Measurements from ENCODE around the genes SH3YL1, ACP1 and SNTG2.

- PRO-cap = no peak
- RRBS = 86% methylated on average over 1 of the region's 4 CpGs
Measured at GRCh38 chr2:42854-43265, 3.4 kb downstream of the FAM110C start.

DNA sequence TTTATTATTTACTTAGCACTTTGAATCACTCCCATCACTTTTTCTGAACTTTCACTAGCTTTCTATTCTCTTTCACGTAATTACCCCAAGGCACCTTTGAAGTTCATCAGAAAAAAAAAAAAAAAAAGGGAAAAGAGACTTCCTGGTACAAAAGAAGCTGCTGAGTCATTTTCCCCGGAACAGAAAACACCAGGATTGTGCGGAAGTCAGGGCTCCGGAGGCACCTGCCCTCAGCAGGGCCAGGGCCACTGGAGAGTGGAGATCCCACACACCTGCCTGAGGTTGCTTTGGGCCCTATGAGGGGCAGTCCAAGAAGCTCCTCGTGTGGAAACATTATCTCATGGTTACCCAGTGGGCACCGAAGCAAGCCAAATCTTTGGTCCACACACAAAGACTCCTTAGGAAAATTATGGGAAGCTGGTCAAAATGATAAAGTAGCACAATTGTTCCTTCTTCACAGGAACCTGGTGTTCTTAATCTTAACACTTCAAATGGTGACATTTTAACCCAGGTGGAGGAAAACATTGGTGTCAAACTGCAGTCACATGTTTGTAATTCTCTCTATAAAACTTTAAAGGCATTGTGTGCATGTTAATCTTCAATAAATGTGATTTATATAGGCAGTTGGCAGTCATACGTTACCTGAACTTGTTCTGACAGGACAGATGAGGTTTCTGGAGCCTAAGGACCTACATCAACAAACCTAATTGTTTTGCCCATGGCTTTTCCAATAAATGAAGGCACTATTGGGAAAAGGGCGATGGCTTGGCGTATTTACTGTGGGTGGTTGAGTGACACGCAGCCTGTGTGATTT lies 23.3 kb upstream of the FAM110C start:
- PRO-cap = no peak
- RRBS = no CpG with 5 or more reads among the region's 10 CpGs

- PRO-cap = unidirectional peak, plus-strand start at chr2:263651; bidirectional peak, plus-strand start at chr2:264091, minus-strand start at chr2:264032
- RRBS = 5% methylated on average over 7 of the region's 76 CpGs
Measured at GRCh38 chr2:263523-264308, at the start of gene SH3YL1. Gene SH3YL1 (minus strand): TSS chr2:264032.

- PRO-cap = unidirectional peak, minus-strand start at chr2:264371; bidirectional peak, plus-strand start at chr2:264939, minus-strand start at chr2:264528
- RRBS = no CpG with 5 or more reads among the region's 77 CpGs
Measured at GRCh38 chr2:264309-265023, at the start of gene ACP1. Gene ACP1 (plus strand): TSS chr2:264947.

DNA sequence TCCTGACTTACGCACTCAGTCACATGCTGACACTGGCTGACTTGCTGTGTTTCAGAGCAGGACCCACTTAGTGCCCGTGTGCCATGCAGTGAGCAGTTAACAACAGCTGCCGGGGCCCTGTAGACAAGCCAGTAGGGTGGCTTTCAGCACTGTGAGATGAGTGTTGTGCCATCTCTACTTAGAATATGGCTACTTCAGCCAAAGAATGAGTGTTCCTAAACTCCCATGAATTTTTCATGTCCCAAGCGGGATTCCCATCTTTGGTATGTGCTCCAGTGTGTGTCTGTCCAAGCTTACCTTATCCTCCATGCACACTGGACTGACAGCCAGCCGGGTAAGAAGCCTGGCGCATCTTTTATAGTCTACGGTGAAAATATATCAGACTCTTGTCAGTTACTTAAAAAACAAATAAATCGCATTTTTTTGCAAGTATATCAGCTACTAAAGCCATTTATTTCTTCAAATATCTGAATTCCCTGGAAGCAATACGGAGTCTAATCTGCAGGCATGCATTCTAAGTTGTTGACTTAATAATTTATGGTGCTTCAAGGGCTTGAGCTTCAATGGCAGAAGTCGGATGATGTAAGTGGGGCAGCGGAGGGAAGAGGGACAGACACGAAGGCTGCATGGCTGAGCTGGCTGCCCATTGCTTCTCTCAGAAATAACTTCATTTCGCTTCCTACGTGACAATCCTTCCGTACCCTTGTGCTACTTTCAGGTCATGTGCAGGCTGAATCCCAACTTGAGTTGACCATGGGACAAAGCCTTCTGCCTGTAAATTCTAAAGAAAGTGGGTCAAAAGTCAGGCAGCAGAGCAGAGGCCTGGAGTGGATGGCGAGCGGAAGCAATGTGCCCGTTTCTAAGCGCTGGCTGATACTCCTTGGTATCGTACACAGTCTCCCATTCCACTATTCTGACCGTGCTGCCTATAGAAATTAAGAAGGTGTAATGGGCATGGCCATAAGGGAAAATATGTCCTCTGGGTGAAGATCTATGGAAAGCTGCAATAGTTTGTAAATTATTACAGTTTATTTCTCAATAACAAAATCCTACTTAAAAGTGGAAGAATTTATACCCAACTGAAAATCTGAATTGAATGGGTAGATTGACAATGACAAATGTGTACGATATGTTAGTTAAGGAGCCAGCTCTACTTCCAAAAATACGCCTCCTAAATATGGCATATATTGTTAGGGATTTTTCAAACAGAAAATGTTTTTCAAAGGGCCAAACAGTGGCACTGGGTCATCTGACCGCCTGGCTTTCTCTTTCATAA lies 4.6 kb downstream of the ALKAL2 start:
- PRO-cap = no peak
- RRBS = no CpG with 5 or more reads among the region's 24 CpGs

DNA sequence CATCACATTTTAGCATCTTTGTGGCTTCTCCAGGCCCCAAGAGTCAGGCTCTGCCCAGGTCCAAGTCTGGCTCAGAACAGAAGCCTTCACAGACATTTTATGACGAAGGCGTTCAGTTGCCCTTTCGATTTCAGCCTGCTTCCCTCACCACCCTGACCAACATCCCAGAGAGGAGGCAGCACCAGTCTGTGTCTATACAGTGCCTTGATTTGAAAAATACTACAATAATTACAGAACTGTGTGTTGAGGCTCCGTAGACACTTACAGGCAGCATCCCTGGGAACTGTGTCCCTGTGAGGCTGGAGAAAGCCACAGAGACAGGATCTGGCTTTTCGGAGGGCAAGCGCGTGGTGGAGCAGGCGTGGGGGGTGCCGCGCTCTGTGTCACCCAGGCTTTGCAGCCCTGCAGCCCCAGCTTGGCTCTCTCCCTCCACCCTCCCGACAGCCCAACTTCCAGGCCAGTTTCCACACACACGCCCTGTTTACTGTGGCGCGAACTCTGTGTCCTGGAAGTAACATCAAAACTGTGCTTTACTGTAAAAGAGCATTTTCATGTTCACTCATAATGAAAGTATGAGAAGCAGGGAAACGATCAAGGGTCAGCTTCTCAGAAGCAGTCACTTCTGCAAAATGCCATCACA lies 153.6 kb upstream of the ALKAL2 start:
- PRO-cap = no peak
- RRBS = no CpG with 5 or more reads among the region's 15 CpGs

DNA sequence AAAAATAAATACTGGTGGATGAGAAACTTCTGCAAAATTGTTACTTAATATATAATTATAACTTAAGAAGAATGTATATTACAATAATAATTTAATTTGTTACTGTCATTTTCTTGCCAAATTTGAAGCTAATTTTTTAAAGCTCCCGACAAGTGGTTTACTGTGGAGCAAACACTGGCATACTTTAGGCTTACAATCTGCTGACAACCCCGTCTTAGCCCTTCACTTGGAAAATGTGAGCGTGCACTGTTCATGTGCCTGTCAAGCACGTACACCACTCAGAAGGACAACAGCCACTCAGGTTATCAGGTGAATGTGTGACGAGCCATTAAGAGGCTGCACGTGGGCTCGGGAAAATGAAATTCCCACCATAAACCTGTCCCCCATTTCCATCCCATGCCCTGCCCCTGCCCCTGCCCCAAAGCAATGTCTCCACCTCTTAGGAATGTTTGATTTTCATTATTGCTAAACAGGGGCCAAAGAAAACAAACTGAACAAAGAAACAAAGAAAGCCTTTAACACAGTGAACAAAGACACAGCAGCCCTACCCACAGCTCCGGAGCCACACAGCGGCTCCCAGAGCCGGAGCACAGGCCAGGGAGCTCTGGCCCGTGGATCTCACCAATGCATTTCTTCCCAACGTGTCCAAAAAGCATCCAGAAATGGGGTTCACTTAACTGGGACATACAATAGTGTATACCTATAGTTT lies 90.6 kb downstream of the TMEM18 start:
- PRO-cap = no peak
- RRBS = no CpG with 5 or more reads among the region's 12 CpGs

DNA sequence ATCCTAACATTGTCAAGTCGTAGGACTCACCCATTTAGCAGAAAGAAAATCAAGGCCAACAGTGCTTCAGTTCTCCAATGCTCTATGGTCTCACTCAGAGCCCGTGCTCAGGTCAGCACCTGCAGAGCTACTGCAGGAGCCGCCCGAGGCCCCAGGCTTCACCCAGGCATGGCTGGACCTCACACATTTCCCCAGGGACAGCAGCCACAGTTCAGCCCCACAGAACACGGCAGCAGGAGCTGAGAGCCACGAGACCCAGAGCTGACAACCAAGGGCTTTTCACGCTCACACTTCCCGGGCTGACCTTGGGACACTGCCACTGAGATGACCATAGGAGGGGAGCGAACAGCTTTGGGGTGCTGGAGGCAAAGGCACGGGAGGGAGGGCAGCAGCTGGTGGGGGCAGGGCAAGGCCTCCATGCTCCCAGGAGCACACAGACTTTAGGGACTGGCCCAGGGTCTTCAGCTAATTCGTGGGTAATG lies 4.2 kb downstream of the TMEM18 start:
- PRO-cap = no peak
- RRBS = no CpG with 5 or more reads among the region's 11 CpGs

DNA sequence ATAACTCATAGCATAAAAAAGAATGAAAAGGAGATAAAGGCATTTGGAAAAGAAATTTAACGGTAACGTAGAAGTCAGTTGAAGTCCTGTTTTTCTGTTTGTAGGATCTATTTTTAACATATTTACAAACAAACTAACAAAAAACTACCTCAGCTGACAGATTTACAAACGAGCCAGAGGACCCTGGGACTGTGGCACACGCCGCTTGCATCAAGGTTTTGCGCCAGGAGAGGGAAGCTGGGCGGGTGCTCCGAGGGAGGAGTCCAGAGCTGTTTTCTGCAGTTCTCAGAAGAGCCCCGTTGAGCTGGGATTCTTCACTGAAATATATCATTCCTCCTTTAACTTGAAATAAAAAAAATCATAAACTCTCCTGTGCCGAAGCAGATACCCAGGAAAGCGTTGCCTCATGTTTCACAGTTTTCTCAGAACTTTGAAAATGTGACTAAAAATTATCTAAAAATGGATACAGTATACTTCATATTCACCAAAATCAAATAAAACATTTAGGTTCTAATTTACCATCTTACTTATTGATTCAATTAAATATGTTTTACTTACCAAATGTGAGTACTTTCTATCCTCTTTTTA lies 13.7 kb upstream of the TMEM18 start:
- PRO-cap = no peak
- RRBS = no CpG with 5 or more reads among the region's 11 CpGs

DNA sequence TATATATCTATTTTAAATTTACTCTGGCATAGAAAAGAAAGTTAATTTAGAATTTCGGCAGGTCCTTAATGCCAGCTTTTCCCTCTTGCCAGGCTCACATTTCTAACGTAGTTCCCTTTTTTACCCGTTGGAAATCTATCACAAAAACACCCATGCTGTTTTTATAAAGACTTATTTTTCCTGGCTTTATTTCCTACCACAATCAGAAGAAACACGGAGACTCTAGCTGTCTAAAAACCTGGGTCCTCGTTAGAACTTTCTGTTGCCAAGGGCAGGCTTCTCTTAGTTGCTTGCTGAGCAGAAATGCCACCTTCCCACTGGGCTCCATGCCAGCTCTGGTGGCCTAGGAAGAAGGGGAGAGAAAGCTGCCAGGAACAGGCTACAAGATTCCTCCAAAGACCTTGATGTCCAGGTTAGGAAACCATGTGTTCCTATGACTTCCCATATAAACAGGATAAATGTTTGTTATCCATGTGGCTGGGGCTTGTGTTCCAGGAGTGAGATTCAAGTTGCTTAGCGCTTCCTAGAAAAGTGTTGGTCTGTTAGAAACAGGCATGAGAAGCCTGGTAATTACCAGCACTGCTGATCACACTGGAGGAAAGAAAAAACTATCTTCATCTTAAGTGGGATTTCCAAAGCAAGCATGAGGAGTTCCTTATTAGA lies 17.9 kb upstream of the TMEM18 start:
- PRO-cap = no peak
- RRBS = no CpG with 5 or more reads among the region's 6 CpGs

DNA sequence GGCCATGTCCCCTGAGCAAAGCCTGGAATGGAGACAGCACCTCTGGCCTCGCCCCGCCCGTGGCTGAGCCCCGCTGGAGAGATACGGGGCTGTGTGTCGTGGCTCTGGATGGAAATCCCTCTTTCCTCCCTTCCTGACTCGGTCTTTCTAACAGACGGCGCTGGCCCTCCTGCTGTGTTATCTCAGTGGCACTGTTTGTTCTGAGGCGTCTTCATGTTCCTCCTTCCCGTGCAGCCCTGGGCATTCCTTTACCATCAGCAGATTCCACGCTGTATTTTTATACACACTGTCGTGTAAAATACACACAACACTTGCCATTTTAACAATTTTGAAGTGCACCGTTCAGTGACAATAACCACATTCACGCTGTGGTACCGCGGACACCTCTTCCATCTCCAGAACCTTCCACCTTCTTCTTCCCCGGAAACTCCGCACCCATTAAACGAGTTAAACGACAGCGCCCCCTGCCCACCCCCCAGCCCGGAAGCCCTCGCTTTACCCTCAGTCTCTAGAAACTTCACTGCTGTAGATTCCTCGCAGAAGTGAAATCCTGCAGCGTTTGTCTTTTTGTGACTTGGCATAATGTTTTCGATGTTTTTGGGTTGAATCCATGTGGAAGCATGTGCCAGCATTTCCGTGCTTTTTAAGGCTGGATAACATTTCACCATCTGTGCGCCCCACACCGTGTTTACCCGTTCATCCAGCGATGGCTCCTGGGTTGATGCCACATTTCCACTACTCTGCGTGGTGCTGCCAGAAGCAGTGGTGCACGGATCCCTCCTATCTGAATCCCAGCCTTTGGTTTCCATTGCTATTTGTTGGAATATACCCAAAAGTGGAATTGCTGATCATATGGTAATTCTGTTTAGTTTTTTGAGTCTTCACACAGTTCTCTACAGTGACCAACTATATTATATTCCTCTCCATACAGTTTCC lies 31.9 kb upstream of the TMEM18 start:
- PRO-cap = no peak
- RRBS = 60% methylated on average over 6 of the region's 34 CpGs

DNA sequence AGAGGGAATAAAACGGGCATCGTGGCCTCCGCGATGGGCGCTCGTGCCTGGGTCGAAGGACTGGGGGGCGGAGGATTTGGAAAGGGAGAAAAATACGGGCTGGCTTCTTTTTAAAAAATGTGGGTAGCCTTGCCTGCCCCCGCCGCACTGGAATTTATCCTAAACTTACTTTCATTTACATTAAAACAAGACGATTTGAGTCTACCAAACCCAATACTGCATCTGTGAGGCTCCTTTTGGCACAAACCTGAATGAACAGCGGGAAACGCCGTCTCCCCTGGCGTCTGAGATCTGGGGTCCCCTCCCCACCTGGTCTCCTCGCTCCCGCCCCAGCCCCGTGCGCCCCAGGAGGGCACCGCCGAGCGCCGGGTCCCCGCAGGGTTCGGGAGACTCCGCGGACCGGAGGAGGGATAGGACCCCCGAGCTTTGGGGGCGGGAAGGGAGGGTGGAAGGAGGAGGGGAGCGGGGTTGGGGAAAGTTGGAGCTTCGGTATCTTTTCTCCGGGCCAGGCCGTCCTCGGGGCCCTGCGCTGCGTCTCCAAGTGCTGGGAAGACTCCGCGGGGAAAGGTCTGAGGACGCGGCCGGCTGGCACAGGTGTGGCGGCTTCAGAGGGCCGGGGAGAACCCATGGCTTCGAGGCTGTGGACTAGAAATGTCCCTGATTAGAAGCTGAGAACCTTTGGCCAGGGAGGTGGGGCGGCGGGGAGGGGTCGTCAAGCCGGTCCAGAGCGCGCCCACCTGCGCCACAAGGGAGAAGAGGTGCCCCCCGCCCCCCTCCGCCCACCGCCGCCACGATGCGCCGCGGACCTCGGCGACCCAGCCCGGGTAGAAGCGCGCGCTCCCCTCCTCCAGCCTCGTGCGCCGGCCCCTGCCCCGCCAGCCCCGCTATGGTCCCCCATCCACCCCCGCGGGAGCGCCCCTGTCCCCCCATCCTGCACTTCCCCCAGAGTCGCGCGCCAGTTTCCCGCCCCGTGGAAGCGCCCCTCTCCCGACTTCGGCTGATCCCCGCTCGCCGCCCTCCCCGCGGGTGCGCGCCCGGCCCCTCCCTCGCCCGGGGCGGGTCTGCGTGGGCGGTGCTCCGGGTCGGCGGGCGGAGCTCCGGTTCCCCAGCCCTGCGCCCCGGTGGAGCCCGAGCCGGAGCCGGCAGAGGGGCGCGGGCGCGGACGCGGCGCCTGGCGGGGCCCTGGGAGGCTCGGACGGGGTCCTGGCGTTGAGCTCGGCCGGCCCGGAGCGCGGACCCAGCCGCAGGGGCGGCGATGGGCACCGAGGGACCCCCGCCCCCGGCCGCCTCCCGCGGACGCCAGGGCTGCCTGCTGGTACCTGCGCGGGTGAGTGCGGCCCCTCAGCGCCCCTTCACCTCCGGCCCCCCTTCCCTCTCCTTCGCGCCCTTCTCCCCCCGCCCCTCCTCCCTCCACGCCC lies at the start of gene SNTG2:
SNTG2 (plus strand) TSS at position 1,108 of the 1,418 bp plus-strand sequence.
- PRO-cap = no peak
- RRBS = 89% methylated on average over 54 of the region's 141 CpGs

DNA sequence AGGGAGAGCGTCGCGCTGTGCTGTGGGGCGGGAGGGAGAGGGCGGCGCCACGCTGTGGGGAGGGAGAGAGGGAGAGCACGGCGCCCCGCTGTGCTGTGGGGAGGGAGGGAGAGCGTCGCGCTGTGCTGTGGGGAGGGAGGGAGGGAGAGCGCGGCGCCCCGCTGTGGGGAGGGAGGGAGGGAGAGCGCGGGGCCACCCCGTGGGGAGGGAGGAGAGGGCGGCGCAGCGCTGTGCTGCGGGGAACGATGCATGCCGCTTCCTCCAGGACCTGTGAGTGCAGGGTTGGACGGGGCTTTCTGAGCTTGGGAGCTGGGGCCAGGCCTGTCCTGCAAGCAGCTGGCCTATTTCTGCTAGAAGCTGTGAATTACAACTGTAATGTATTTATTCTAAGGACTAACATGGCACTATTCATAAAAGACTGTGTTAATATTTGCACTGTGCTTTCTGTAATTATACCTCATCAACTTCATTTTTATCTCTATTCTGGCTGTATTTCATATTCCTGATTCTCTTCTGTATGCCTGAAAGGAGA lies 106.2 kb downstream of the SNTG2 start:
- PRO-cap = no peak
- RRBS = no CpG with 5 or more reads among the region's 27 CpGs

DNA sequence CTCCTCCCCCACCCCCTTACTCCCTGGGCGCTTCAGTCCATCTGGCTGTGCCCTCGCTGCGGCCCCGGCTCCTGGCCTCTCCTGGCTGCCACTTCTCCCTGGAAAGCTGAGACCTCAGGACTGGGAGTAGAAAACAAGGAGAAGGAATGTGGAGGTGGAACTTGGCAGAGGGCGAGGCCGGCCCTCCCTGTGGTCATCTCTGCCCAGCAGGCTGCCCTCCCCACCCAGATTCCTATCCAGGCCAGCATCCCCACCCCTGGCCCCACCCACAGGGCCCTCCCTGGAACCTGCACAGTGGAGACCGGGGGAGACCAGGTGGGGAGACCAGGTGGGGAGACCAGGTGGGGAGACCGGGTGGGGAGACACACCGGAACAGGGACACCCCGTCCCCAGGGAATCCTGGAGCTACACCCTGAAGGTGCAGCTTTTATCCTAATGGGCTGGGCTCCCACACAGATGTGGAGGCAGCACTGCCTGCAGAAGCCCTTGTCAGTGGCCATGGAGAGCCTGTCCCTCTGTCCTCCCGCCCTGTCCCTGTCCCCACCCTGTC lies 157.3 kb downstream of the PXDN start:
- PRO-cap = unidirectional peak, minus-strand start at position 122 of the sequence
- RRBS = 62% methylated on average over 4 of the region's 11 CpGs

GRCh38 chr2:1591767-1592446 lies 152.4 kb downstream of the PXDN start:
- PRO-cap = no peak
- RRBS = no CpG with 5 or more reads among the region's 33 CpGs

DNA sequence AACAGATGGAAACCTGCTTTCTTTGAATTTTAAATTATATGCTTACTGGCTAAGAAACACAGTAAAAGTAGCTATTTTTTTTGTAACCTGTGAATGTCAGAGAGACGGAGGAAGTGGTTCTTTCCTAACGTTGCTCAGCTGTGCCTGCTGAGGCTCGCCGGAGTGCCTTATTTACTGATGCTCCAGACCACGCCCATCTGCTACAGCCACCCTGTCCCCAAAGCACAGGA lies 134.7 kb downstream of the PXDN start:
- PRO-cap = no peak
- RRBS = no CpG with 5 or more reads among the region's 5 CpGs

GRCh38 chr2:1817134-1818024 lies 73.1 kb upstream of the PXDN start:
- PRO-cap = no peak
- RRBS = 45% methylated on average over 10 of the region's 34 CpGs

- PRO-cap = no peak
- RRBS = no CpG with 5 or more reads among the region's 11 CpGs
Measured at GRCh38 chr2:1997250-1997984, 253.1 kb upstream of the PXDN start.

DNA sequence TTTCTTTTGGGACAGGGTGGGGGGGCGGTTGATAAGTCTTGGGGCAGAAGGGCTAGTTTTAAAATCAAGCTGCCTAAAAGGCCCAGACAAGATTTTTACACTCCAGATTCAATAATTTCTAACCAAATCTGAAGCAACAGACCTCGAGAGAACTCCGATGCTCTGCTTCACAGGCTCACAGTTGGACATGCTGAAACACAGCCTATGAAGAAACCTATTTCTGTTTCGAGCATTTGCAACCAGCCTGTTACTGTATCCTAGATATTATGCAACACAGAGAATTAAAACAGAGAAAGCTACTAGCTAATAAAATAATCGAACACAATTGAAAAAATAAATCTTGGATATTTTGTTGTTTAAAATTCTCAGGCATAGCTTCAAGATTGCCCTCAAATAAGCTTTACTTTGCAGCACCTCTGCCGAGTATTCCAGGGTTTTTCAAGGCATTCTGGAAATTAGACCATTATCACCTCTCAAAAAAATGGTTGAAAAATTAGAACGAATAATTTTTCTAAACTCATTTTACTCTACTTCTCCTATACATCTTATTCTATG lies 1.4 kb upstream of the MYT1L start:
- PRO-cap = no peak
- RRBS = no CpG with 5 or more reads among the region's 7 CpGs

GRCh38 chr2:2662451-2662704 lies 331.3 kb upstream of the MYT1L start:
- PRO-cap = no peak
- RRBS = no CpG with 5 or more reads among the region's 7 CpGs

Data from Caco-2 (cell line).